Colon Carcinoma Metastatic in the Brain (tissue), 2 donors: ENCODE measurements around the gene MAML2.

- PRO-cap, 2 experiments: no peak in any of the 2 experiments
Measured at GRCh38 chr11:96105432-96105980, 181.6 kb upstream of the MTMR2 start.

GRCh38 chr11:96151544-96152104 is 191.4 kb downstream of the MAML2 start:
- PRO-cap, 2 experiments: no peak in any of the 2 experiments

DNA sequence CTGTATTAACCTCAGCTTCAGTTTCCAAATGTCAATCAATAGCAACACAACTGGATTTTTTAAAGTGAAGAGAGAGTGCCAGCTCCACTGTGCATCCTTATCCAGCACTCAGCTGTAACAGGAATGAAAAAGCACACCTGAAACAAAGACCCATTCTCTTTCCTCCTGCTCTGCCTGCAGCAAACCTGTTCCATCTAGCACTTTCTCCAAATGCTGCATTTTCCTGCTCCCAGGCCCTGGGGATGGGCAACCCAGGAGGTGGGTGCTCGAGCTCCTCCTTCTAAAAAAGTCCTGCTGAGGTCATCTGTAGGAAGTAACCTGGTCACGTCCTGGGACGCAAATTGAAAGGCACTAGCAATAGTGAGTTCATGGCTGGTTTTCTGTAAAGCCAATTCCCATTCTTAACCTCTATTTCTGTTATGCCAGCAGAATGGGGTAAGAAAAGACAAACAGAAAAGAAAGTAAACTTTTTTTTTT is 173.8 kb downstream of the MAML2 start:
- PRO-cap, 2 experiments: no peak in any of the 2 experiments

GRCh38 chr11:96180978-96181752 is 161.8 kb downstream of the MAML2 start:
- PRO-cap, 2 experiments: no peak in any of the 2 experiments

- PRO-cap, 2 experiments: no peak in any of the 2 experiments
Measured at GRCh38 chr11:96194071-96194814, 148.8 kb downstream of the MAML2 start.

GRCh38 chr11:96221578-96222565 is 121.1 kb downstream of the MAML2 start:
- PRO-cap, 2 experiments: no peak in any of the 2 experiments

- PRO-cap, 2 experiments: no peak in any of the 2 experiments
Measured at GRCh38 chr11:96311077-96311653, 31.8 kb downstream of the MAML2 start.

DNA sequence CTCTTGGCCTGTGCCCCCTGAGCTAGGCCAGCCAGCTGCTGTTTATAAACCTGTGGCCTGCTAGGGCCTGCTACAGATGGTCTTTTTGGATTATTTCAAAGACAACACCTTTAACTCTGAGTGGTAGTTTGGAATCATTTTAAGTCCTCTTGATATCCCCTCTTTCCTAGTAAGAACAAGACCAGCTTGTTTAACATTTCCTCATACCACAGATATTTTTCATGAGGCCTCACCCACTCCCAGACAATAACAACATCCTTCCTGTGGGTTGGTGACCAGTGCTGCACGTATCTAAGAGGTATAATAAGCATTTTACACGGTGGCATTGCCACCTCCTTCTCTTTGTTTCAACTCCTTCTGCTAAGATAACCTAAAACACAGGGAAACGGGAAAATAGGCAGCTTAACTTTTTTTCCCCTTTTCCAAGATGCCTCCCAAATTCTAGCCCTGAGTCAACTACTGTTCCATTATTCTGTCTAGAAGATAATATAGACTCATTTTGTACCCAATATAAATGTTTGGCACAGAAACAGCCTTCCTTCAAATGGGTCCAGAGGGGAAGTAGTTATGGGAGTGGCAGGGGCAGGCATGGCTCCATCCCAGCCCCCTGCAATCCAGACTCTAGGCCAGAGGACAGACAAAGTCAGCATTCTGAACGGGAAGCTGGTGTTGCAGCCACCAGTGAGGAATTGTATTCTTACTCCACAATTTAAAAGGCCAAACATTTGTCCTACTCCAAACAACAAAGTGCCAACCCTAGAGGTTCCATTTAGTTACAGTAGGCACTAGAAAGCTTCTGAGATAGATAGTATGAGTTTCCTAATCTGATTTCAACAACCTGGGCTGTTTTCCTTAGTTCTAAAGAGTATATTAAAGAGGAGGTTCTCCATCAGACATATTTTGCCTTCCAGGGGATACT is 28.5 kb downstream of the MAML2 start:
- PRO-cap, 2 experiments: peak in 1 of 2 experiments; most common plus-strand start position 617 of the sequence (in 1)

- PRO-cap, 2 experiments: peak in 1 of 2 experiments; most common plus-strand start chr11:96341926 (in 1); most common minus-strand start chr11:96341790 (in 1)
Measured at GRCh38 chr11:96341032-96342084, 1.6 kb downstream of the MAML2 start.

GRCh38 chr11:96342446-96343716 is at the start of gene MAML2:
MAML2 (minus strand) TSS chr11:96343195.
- PRO-cap, 2 experiments: no peak in any of the 2 experiments

DNA sequence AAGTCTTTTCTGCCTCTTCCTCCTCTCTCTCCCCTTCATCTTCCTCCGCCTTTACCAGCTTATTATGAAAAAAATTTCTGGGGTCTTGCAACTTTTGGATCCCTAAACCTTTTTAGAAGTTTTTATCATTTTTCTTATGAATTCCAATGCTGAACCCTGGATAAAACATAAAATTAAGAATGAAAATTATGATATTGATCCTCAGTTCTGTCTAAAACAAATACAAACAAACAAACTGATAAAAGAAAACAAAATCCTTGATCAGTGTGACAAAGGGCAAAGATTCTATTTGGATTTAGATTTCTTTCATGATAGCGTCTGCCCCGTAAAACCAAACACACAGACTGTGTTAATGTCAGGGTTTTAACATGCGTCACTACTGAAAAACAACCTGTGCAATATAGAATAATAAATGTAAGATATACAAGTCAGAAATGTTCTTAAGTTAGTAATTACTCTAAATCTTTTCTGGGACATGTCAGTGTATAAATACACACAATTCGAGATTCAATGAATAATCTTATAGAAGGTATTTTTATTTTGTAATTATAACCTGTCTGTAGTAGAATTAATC is 219.9 kb downstream of the CNTN5 start:
- PRO-cap, 2 experiments: no peak in any of the 2 experiments

- PRO-cap, 2 experiments: no peak in any of the 2 experiments
Measured at GRCh38 chr11:100719714-100720313, 32.7 kb downstream of the ARHGAP42 start.

DNA sequence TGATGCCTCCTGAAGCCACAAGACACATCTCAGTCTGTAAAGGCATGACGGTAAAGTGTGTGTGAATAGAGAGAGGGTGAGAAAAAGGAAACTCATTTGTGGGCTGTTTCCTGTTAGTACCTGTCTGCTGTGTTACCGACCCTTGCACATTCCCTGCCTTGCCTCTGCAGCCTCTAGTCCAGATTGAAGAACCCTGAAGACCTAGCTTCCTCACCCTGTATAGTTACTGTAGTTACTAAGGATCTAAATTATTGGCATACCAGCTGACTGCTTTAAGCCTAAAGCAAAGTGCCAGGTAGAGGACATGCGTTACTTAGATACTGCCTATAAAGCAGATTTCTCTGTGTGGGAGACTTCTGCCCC is 54.3 kb downstream of the ARHGAP42 start:
- PRO-cap, 2 experiments: no peak in any of the 2 experiments

DNA sequence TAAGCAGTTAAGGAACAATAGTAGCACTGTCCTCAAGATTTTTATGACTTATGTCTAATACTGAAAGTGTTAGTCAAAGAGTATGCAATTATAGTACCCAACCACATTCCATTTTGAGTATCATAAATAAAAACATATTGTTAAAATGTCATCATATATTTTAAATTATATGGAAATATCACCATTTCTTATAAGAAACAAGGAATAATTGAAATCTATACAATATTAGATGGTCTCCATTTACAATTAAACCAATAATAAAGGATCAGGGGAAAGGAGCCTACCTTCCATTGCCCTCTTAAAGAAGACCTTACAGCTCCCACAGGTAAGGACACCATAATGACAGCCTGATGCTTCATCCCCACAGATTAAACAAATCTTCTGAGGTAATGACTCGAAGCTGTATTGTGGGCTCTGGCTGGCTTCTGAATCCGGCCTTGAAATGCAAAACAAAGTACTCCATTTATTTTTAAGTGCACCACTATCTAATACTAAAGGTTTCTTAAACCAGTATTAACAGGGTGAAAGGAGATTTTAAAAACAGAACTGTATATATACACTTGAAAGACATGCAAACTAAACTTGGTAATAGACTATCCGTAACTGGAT is 3.8 kb downstream of the PGR start:
- PRO-cap, 2 experiments: no peak in any of the 2 experiments

DNA sequence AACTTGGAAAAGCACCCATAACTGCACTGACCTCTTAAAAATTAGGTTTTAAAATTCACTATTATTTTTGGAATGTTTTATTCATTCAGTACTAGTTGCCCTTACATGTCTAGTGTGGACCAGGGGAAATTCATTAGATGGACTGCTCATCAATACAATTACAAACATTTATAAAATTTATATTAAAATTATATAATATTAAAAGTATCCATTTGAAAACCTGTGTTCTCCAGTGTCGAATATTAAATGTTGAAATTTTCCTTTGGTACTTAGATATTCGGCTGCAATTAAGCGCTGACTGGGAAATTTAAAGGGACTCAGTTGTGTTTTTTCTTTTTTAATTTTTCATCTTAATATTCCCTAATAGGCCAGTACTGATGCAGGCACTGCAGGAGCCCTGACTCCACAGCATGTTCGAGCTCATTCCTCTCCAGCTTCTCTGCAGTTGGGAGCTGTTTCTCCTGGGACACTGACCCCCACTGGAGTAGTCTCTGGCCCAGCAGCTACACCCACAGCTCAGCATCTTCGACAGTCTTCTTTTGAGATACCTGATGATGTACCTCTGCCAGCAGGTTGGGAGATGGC is 3.6 kb downstream of the YAP1 start:
- PRO-cap, 2 experiments: no peak in any of the 2 experiments

DNA sequence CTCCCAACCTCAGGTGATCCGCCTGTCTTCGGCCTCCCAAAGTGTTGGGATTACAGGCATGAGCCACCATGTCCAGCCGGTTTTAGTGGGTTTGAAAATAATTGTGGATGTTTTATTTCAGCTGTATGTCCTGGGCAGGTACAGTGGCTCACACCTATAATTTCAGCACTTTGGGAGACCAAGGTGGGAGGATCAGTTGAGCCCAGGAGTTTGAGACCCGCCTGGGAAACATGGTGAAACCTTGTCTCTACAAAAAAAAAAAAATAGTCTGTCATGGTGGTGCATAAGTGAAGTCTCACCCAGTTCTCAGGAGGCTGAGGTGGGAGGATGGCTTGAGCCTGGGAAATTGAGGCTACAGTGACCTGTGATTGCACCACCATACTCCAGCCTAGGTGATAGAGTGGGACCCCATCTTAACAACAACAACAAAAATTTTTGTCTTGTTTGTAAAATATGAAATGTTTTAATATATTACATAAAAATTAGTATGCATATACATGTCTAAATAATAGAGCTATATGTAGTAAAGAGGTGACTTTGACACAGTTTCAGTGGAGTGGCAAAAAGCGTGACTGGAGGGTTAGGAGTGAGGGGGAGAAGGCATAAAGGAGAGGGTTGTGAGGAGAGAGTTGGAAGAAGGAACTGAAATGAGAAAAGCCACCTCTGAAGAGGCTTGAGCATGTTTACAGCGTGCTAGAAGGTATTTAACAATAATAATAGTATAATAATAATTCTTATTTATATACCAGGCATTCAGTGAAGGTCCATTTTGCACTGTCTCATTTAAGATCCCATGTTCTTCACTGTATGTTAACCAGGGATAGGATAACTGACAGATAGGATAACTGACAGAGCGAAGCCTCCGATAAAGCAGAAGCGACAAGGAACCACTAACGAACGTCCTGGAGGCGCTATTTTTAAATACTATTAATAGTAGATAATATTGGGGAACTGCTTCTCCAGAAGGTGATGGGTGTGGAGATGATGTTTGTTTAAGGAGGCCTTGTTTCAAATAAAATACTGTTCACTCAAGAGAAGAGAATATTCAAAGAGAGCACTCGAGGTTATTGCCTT is 55.0 kb downstream of the YAP1 start:
- PRO-cap, 2 experiments: no peak in any of the 2 experiments

DNA sequence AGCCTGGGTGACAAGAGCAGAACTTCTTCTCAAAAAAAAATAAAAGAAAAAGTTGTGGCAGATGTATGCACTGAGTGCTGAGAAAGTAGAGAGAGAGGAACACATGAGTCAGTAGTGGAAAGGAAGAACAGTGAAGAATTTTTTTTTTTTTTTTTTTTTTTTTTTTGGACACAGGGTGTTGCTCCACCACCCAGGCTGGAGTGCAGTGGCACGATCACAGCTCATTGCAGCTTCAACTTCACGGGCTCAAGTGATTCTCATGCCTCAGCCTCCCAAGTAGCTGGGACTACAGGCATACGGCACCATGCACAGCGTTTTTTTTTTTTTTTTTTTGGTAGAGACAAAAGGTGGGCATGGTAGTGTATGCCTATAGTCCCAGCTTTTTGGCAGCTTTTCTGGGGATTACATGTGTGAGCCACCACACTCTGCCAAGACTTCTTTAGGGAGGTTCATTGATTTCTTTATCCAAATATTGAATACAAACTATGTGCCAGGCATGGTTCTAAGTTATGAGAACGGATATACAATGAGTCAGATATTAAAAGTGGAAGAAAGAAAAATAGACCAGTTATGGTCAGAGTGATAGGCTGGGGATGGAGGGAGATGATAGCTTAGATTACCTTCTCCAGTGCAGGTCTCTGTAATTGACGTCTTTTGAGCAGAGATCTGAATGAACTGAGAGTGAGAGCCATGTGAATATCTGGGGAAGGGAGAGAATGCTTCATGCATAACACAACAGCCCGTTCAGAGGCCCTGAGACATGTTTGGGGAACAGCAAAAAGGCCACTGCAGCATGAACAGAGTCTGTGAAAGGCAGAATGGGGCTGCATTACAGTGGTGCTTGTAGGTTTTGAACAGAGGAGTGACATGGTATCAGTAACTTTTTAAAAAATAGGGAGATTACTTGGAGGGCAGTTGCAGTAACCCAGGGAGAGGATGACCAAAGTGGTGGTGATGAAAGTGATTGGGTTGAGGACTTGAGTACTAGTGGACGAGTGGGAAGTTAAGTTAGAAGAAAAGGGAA is 62.2 kb downstream of the YAP1 start:
- PRO-cap, 2 experiments: no peak in any of the 2 experiments

DNA sequence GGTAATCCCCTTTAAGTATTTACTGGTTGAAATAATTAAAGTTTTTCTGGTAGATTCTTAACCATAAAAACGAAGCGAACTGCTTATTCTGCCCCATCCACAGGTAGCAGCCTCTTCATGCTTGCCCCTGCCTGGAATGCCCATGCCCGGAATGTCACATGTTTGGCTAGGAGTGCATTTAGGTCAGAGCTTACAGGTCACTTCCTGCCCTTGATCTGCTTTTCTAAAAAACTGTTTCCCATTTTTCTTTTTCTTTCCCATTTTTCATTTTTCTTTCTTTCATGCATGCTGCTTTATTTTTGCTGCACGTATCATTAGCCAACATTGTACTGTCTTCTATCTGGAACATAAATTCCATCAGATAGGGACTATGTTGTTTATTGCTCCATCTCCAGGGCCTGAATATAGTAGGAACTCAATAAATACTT is 69.2 kb downstream of the YAP1 start:
- PRO-cap, 2 experiments: no peak in any of the 2 experiments

DNA sequence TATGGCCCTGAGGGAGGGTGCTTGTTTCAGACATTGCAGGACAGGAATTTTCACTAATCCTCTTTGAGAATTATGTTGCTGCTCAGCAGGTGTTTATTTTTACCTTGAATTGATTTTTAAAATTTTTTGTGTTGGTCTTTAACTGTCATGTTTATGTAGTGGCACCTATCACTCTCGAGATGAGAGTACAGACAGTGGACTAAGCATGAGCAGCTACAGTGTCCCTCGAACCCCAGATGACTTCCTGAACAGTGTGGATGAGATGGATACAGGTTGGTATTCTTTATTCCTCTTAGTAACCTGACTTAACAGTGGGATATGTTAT is 90.0 kb upstream of the BIRC3 start:
- PRO-cap, 2 experiments: no peak in any of the 2 experiments

DNA sequence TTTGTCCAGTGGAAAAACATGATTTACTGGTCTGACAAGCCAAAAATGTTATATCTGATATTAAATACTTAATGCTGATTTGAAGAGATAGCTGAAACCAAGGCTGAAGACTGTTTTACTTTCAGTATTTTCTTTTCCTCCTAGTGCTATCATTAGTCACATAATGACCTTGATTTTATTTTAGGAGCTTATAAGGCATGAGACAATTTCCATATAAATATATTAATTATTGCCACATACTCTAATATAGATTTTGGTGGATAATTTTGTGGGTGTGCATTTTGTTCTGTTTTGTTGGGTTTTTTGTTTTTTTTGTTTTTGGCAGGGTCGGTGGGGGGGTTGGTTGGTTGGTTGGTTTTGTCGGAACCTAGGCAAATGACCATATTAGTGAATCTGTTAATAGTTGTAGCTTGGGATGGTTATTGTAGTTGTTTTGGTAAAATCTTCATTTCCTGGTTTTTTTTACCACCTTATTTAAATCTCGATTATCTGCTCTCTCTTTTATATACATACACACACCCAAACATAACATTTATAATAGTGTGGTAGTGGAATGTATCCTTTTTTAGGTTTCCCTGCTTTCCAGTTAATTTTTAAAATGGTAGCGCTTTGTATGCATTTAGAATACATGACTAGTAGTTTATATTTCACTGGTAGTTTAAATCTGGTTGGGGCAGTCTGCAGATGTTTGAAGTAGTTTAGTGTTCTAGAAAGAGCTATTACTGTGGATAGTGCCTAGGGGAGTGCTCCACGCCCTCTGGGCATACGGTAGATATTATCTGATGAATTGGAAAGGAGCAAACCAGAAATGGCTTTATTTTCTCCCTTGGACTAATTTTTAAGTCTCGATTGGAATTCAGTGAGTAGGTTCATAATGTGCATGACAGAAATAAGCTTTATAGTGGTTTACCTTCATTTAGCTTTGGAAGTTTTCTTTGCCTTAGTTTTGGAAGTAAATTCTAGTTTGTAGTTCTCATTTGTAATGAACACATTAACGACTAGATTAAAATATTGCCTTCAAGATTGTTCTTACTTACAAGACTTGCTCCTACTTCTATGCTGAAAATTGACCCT is 86.6 kb upstream of the BIRC3 start:
- PRO-cap, 2 experiments: no peak in any of the 2 experiments